Body of pancreas (tissue), 2 donors: ENCODE results near the genes OASL and ANAPC5.

- PRO-cap: unidirectional peak, minus-strand start at chr12:121038980
- RAMPAGE, long total RNA, 2 experiments: no peak in any of the 2 experiments
These were observed at the start of gene OASL for GRCh38 chr12:121038564-121039527. TSS of gene OASL (minus strand) at chr12:121039246.

- PRO-cap: no peak
- RAMPAGE, long total RNA, 2 experiments: no peak in any of the 2 experiments
These were observed 6.3 kb upstream of the P2RX7 start for GRCh38 chr12:121126213-121126928.

DNA sequence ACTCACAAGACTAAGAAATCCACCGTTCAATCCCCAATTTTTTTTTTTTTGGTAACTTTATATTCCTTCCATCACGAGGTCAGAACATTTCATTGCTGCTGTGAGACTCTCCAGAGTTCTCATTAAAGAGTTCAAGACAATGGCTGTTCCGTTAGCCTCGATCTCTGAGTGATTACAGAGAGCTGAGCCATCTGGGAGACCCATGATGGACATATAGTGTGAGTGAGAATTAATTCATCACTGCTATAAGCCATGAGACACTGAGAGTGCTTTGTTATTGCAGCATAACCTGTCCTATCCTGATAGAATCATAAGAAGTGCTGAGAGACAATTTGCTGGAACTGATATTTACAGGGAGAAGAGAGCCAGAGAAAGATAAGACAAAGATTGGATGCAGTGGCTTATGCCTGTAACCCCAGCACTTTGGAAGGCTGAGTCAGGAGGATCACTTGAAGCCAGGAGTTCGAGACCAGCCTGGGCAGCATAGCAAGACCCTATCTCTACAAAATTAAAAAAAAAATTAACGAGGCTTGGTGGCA is 3.1 kb upstream of the P2RX7 start:
- PRO-cap: no peak
- RAMPAGE, long total RNA, 2 experiments: no peak in any of the 2 experiments

DNA sequence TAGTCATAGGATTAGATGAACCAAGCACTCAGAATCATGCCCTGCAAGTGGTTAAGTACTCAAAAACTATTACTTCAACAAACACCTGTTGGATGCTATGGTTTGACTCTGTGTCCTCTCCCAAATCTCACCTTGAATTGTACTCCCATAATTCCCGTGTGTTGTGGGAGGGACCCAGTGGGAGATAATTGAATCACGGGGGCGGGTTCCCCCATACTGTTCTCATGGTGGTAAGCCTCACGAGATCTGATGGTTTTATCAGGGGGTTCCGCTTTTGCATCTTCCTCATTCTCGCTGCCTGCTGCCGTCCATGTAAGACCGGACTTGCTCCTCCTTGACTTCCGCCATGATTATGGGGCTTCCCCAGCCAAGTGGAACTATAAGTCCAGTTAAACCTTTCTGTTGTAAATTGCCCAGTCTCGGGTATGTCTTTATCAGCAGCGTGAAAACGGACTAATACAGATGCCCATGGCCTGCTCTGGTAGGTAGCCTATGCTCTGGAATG is 18.1 kb downstream of the CAMKK2 start:
- PRO-cap: no peak
- RAMPAGE, long total RNA, 2 experiments: no peak in any of the 2 experiments

- PRO-cap: bidirectional peak, plus-strand start at chr12:121352611, minus-strand start at chr12:121352408
- RAMPAGE, long total RNA, 2 experiments: start-site peak on the minus strand in 2 of 2 experiments, at chr12:121352353-121352419 at its widest, 257 to 446 reads per replicate
These were observed at the start of gene ANAPC5 for GRCh38 chr12:121351741-121352983. TSS of gene ANAPC5 (minus strand) at chr12:121352411.

- PRO-cap: unidirectional peak, plus-strand start at chr12:121400316; unidirectional peak, plus-strand start at chr12:121400415; unidirectional peak, minus-strand start at chr12:121400939
- RAMPAGE, long total RNA, 2 experiments: no peak in any of the 2 experiments
These were observed 704 bp downstream of the RNF34 start for GRCh38 chr12:121400240-121401403.

- PRO-cap: no peak
- RAMPAGE, long total RNA, 2 experiments: no peak in any of the 2 experiments
These were observed 67.8 kb downstream of the RNF34 start for GRCh38 chr12:121467820-121468110.

GRCh38 chr12:121495849-121496369 is 84.9 kb downstream of the KDM2B start:
- PRO-cap: no peak
- RAMPAGE, long total RNA, 2 experiments: no peak in any of the 2 experiments

DNA sequence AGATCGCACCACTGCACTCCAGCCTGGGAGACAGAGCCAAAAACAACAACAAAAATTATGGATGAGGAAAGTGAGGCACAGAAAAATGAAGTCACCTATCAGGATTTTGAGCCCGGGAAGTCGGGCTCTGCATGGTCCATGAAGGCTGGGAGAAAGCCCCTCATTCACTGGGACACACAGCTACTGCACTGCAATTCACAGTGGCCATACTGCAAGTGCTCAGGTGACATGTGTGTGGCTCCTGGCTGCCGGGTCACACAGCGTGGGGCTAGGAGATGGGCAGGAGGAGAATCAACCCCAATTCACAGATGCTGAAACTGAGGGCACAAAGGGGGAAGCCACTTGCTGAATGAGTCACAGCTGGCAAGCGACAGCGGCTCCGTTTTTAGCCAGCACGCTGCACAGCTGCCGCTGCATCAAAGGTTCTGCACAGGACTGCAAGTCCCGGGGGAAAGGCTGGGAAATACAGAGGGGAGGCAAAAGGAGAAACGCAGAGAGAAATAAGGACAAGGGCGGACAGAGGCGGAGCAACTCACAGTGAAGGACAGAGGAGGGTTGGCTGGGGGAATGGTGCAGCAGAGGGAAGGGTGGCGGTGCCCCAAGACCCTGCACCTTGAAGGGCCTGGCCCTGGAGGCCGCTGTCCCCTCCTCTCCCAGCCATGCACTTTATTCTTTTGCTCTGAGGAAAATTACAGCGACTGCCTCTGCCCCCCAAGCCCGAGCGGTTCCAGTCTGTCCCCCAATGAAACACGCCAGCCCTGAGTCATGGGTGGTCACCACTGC is 57.8 kb downstream of the KDM2B start:
- PRO-cap: no peak
- RAMPAGE, long total RNA, 2 experiments: no peak in any of the 2 experiments

GRCh38 chr12:121536881-121537433 is 43.9 kb downstream of the KDM2B start:
- PRO-cap: bidirectional peak, plus-strand start at chr12:121537167, minus-strand start at chr12:121537106; bidirectional peak, plus-strand start at chr12:121537353, minus-strand start at chr12:121537274
- RAMPAGE, long total RNA, 2 experiments: start-site peak on the minus strand in 1 of 2 experiments, at chr12:121537287-121537388 at its widest, 7 reads per replicate

- PRO-cap: no peak
- RAMPAGE, long total RNA, 2 experiments: no peak in any of the 2 experiments
These were observed 6.7 kb downstream of the KDM2B start for GRCh38 chr12:121574083-121574514.

- PRO-cap: no peak
- RAMPAGE, long total RNA, 2 experiments: no peak in any of the 2 experiments
These were observed 1.9 kb upstream of the SETD1B start for GRCh38 chr12:121801655-121802627.

DNA sequence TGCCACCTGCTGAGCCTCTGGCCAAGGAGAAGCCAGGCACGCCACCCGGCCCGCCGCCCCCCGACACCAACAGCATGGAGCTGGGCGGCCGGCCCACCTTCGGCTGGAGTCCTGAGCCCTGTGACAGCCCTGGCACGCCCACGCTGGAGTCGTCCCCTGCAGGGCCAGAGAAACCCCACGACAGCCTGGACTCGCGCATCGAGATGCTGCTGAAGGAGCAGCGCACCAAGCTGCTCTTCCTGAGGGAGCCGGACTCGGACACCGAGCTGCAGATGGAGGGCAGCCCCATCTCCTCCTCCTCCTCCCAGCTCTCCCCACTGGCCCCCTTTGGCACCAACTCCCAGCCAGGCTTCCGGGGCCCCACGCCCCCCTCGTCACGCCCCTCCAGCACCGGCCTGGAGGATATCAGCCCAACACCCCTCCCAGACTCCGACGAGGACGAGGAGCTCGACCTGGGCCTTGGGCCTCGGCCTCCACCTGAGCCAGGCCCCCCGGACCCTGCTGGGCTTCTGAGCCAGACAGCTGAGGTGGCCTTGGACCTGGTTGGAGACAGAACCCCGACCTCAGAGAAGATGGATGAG is 6.5 kb downstream of the SETD1B start:
- PRO-cap: no peak
- RAMPAGE, long total RNA, 2 experiments: start-site peak on the plus strand in 1 of 2 experiments, centred at position 150 of the sequence, 11 reads per replicate

GRCh38 chr12:121811253-121812351 is 7.8 kb downstream of the SETD1B start:
- PRO-cap: no peak
- RAMPAGE, long total RNA, 2 experiments: no peak in any of the 2 experiments

GRCh38 chr12:121814495-121815040 is 10.8 kb downstream of the SETD1B start:
- PRO-cap: no peak
- RAMPAGE, long total RNA, 2 experiments: no peak in any of the 2 experiments

DNA sequence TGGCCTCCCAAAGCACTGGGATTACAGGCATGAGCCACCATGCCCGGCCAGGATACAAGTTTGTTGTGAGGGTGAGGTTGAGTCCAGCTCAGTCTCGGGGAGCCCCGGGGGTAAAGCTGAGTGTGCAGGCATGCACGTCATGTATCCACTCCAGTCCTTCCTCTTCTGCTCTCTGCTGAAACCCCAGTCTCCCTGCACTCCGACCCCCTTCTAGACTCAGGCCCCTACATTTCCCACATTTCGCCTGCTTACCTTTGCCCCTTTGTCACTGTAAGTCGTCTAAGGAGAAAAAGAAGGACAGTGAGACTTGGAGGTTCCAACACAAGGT is 260 bp downstream of the HPD start:
- PRO-cap: no peak
- RAMPAGE, long total RNA, 2 experiments: no peak in any of the 2 experiments

DNA sequence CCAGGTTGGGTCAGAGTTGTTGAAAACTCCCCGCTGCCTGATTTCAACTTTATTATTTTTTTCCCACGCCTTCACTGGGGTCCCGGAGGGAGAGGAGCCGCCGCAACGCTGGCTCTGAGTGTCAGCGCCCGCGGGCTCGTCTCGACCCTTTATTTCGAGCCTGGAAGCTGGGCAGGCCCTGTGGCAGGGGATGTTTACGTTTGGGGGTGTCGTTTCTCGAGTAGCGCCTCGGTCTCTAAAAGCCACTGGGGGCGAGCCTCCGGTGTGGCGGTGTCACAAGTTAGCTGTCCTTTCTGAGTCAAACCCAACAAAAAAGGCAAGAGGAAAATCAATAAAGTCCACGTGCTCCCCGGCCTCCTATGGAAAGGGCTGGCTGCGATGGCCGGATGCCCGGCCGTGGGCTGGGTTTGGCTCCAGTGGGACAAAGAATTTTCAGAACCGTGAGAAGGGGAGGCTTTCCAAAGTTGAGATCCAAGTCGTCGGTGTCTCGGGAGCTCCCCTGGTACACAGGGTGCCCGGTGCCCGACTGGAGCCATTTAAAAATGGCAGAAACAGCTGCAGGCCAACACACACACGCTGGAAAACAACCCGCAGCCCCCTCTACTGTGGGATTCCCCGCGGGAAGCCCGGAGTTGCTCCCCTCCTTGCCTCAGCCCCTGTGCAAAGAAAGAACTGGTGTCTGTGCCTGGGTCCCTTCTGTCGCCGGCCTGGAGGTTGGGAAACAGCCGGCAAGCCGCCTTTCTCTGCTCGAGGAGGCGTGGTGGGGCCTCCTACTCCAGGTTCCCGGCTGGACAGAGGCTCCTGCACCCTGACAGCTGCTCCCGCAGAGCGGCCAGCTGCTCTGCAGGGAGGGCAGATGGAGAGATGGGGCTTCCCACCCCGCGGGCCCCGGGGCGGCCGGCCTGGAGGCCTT is 1.8 kb downstream of the BCL7A start:
- PRO-cap: bidirectional peak, plus-strand start at position 435 of the sequence, minus-strand start at position 286 of the sequence; bidirectional peak, plus-strand start at position 699 of the sequence, minus-strand start at position 658 of the sequence
- RAMPAGE, long total RNA, 2 experiments: no peak in any of the 2 experiments

DNA sequence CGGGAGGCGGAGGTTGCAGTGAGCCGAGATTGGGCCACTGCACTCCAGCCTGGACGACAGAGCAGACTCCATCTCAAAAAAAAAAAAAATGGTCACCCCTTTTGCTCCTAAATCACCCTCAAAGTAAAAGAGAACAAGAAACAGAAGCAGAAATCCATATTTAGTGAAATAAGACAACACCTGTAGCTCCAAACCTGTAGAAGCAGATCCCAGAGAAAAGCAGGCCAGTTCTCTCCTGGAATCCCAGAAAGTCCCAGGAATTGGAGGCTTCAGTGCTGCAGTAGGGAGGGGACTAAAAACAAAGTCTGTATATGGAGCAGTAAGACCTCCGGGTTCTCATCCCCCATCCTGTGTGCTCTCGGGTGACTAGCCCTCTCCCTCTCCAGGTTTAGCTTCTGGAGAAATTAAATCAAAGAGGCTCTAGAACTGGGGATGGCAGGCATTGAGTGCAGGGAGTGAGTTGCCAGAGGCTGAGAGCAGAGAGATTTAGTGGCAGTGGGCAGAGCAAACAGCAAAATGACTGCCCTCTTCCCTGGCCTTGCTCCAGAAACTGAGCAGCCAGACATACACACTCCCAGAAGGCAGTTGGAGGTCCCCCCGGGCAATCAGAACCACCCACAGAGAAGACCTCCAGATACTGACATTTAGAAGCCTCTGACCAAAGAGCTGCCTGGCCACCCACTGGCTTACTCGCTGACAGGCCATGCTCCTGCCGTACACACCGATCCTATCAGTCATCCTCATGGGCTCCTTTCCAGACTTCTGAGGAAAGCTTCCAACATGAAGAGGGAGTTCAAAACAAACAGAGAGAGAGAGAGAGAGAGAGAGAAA is 6.3 kb upstream of the MLXIP start:
- PRO-cap: no peak
- RAMPAGE, long total RNA, 2 experiments: no peak in any of the 2 experiments

- PRO-cap: no peak
- RAMPAGE, long total RNA, 2 experiments: no peak in any of the 2 experiments
These were observed 1.4 kb upstream of the MLXIP start for GRCh38 chr12:122077011-122077625.

- PRO-cap: no peak
- RAMPAGE, long total RNA, 2 experiments: no peak in any of the 2 experiments
These were observed 38.7 kb downstream of the IL31 start for GRCh38 chr12:122135101-122135862.